Parietal lobe (tissue), 2 donors: ENCODE data around the gene ARID2.

DNA sequence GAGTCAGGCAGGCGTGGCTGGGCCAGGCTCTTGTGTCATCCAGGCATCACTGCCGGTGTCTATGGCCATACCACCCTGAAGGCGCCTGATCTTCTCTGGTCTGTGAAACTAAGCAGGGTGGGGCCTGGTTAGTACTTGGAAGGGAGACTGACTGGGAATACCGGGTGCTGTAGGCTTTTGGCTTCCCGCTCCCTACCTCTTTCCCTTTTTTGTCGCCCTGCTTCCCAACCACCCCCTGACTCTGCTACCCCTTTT lies 183.3 kb downstream of the ALG10 start:
- RAMPAGE, long total RNA = no peak

DNA sequence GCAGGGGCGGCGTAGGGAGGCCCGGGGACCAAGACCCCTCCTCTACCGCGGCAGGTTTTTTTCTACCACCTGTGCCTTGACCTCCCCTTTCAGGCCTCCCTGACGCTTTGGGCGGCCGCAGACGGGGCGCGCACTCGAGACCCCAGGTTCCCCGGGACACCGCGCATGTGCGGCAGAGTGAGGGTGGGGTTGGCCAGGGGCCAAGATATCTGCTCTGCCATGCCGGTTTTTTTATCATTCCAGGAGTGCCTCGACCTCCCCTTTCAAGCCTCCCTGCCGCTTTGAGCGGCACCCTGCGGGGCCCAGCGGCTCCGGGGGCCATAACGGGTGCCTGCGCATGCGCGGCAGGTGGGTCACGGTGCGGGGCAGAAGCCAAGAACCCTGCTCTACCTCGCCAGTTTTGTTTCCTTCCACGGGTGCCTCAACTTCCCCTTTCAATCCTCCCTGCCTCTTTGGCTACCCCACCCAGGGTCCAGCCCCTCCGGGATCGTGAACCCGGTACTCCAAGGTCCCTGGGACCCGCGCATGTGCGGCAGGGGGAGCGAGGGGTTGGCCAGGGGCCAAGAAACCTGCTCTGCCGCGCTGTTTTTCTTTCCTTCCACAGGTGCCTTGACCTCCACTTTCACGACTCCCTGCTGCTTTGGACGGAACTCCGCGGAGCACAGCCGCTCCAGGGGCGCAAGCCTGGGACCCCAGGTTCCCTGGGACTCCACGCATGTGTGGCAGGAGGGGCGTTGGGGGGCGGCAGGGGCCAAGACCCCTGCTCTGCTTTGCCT lies 328.2 kb downstream of the ALG10 start:
- RAMPAGE, long total RNA = no peak

DNA sequence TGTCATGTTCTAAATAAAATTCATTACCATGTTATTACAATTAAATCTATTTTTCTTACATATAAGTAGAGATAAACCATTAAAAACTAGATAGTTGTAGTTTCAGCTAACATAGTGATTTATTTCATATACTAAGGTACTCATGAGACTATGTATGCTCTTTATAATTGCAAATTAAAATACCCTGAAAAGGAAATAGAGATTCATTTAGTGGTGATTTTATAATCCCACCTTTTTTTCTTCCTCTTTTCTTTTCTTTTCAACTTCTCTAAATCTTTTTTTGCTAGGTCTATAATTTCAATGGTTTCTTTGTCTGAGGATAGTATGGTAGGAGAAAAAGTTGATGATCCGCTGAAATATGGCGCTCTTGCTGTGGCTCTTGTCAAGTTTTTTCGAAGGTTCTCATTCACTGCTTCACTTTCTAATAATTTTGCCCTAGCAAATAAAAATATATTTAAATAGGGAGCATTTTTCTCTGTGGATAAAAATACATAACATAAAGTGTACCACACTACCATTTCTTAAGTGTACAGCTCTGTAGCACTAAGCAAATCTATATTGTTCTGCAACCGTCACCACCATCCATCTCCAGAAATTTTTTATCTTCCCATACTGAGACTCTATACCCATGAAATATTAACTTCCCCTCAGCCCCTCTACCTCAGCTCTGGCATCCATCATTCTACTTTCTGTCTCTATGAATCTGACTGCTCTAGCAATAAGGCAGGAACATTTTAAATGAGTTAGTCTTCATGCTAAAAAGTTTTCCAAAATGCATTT lies 91.2 kb downstream of the KIF21A start:
- RAMPAGE, long total RNA = no peak

DNA sequence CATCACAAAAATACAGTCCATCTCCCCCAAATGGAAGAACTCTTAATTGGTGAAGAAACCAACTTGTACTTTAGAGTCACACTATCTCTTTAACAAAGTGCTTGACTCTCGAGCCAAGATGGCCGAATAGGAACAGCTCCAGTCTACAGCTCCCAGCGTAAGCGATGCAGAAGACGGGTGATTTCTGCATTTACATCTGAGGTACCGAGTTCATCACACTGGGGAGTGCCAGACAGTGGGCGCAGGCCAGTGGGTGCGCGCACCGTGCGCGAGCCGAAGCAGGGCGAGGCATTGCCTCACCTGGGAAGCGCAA lies 127.7 kb downstream of the SLC2A13 start:
- RAMPAGE, long total RNA = no peak

- RAMPAGE, long total RNA = no peak
Observed at GRCh38 chr12:39978520-39978938, 127.4 kb downstream of the SLC2A13 start.

DNA sequence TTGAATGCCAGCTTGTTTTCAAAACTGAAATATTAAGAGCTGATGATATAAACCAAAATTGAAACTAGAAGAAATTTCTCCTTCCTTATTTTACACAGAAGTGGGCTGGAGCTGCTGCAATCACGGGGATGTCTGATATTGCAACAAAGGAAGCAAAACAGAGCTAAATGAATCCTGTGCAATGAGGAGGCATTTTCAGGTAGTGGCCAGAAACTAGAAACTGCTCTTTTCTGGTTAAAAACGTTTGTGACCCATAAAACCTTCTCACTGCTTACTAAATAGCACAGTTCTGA lies 16.1 kb upstream of the LRRK2 start:
- RAMPAGE, long total RNA = no peak

- RAMPAGE, long total RNA = no peak
Observed at GRCh38 chr12:41476659-41476958, 288.5 kb downstream of the PDZRN4 start.

- RAMPAGE, long total RNA = no peak
Observed at GRCh38 chr12:42549900-42550254, 39.7 kb downstream of the PRICKLE1 start.

- RAMPAGE, long total RNA = no peak
Observed at GRCh38 chr12:42588470-42589468, 777 bp downstream of the PRICKLE1 start.

- RAMPAGE, long total RNA = no peak
Observed at GRCh38 chr12:42590524-42591010, 1.0 kb upstream of the PRICKLE1 start.

DNA sequence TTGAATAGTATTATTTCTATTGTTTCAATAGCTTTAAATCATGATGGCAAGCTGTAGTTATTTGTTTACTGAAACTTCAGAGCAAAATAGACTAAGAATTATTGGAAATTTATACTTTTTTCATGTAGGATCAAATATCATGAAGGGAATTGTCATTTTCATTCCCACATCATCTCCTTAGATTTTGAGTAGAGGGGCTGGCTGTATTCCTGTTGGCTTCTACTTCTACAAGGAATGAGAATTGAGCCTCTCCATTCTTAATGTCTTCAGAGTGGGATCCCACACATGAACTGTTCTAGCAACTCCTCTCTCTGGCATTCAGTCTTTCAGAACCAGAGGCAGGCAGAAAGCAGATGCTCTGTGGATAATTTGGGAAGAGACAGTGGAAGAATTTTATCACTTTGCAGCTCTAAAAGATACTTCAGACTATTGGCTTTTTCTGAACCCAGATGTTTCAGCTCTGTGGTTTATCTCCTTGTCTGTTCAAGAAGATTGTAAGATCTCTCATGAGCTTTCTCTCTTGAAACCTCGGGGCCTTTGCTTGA lies 106.7 kb upstream of the PRICKLE1 start:
- RAMPAGE, long total RNA = no peak

- RAMPAGE, long total RNA = no peak
Observed at GRCh38 chr12:44835437-44836432, 40.4 kb downstream of the NELL2 start.

GRCh38 chr12:44876649-44877475 lies 747 bp upstream of the NELL2 start:
- RAMPAGE, long total RNA = no peak

- RAMPAGE, long total RNA = no peak
Observed at GRCh38 chr12:45409967-45410314, 194.0 kb downstream of the ANO6 start.

- RAMPAGE, long total RNA = no peak
Observed at GRCh38 chr12:45433249-45434515, 217.8 kb downstream of the ANO6 start.

GRCh38 chr12:45729586-45730442 lies at the start of gene ARID2:
TSS of gene ARID2 (plus strand) at chr12:45729706.
- RAMPAGE, long total RNA = no peak

- RAMPAGE, long total RNA = no peak
Observed at GRCh38 chr12:45750591-45751412, 21.3 kb downstream of the ARID2 start.

GRCh38 chr12:46200046-46200394 lies 68.8 kb downstream of the SLC38A1 start:
- RAMPAGE, long total RNA = no peak

DNA sequence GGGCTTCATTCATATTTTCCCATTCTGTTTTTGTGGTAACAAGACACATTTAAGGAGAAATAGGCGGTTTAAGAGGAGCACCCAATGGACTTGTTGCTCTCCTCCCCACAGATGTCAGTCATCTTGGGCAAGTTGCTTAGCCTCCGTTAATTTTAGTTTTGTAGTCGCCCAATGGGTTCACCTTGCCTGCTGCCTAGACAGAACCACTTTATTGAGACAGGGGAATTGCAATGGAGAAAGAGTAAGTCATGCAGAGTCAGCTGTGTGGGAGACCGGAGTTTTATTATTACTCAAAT lies 50.5 kb downstream of the SLC38A1 start:
- RAMPAGE, long total RNA = no peak

- RAMPAGE, long total RNA = no peak
Observed at GRCh38 chr12:46259674-46260803, 8.8 kb downstream of the SLC38A1 start.